ENCODE results near the genes EIF3K and LGALS7B.

- PRO-cap: no peak
- RAMPAGE, long total RNA, 4 experiments: no peak in any of the 4 experiments
Observed at GRCh38 chr19:37817081-37817996, 38.0 kb upstream of the ZNF573 start.

DNA sequence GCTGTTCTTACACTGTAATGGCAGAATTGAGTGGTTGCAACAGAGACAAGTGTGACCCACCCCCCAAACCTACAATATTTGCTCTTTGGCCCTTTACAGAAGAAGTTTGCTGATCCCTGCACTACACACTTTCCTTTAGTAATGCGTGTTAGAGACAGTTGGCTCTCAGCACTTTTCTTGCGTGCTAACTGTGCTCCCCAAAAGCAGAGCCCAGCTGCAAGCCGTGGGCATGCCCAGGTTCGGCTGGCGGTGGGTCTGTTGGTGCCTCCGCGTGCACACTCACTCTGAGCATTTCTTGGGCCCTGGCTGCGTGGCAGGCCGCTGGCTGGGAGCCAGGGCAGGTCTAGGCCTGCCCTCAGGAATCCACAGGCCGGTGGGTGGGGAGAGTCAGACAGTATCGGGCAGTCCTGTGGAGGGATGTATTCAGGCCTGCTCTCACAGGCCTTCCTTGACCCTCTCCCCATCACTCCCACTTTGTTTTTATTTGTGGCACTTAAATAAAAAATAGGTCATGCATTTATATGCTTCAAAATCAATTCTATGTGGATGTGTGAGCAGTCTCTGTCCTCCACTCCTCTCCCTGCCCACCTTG lies 72.7 kb downstream of the SIPA1L3 start:
- PRO-cap: no peak
- RAMPAGE, long total RNA, 4 experiments: no peak in any of the 4 experiments

- PRO-cap: no peak
- RAMPAGE, long total RNA, 4 experiments: no peak in any of the 4 experiments
Observed at GRCh38 chr19:37999019-37999959, 92.3 kb downstream of the SIPA1L3 start.

DNA sequence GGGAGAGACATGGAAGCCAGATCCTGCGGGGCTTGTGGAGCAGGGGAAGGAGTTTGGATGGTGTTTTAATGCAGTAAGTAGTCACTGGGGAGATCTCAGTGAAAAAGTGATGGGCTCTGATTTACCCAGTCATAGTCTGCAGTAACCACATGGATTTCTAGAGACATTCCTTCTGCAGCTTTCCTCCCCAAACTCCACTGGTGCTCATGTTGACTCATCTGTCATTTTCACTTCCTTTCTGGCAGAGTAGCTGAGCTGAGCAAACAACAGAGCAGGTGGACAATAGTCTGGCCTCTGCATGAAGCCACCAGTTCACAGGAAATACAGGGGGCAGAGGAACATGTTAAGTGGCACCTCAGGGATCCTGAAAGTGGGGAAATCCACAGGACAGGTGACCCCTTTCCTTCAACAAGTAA lies 144.0 kb downstream of the DPF1 start:
- PRO-cap: no peak
- RAMPAGE, long total RNA, 4 experiments: no peak in any of the 4 experiments

DNA sequence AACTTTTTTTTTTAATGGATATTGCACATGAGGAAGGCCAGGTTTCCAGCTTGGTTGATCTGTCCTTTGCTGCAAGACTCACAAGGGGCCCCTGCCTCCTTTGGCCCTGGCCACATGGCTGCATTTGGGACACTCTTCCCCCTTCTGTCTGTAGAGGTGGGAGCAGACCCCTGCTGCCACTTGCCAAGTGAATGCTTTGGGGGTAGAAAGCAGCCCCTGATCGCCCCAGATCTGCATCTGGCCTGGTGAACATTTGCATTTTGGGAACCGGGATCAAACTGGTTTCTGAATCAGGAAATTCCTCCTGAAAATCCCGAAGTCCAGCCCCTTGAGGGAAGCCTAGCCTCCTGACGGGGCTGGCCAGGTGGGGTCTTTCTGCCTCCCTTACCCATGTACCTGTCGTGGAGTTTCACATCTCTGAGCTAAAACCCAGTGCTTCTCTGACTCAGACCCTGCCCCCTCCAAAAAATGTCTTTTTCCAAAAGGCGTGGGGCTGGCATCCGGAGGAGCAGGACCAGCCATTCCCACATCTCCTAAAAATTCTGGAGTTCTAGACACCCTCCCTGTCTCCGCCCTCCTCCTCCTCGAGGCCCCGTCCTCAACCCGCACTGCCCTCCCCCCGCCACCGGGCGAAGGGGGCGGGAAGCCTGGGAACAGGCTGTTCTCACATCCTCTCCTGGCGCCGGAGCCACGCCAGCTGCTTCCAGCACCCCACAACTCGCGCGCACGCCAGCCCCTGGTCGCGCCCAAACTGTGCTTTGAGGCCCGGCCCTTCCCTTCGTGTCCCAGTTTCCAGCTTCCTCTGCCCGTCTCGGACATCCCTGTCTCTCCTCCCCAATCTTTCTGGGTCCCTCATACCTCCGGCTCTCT lies 14.7 kb downstream of the DPF1 start:
- PRO-cap: no peak
- RAMPAGE, long total RNA, 4 experiments: no peak in any of the 4 experiments

DNA sequence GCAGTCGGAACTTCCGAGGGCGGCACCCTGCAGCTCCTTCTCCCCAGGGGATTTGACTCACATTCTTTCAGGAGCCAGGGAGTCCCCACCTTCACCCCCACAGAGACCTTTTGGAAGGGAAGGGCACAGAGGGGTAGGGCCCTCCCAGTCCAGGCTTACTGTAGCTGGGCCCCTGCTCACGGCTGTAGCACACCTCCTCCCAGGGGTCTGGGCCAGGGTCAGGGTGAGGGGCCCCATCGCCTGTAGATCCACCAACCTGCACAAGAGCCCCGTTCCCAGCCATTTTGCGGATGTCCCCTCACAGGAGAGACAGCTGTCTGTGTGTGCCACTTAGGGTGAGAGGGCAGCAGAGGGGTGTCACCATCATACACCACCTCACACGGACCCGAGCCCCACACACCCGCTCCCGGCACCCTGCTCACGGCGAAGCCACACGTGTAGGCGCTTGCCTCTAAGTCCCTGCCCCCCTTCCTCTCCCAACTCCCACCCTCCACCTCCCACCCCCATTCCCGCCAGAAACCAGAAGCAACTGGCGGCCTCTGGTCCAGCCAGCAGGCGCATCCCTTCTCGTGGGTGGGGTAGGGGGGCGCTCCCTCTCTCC lies 3.9 kb upstream of the DPF1 start:
- PRO-cap: no peak
- RAMPAGE, long total RNA, 4 experiments: no peak in any of the 4 experiments

DNA sequence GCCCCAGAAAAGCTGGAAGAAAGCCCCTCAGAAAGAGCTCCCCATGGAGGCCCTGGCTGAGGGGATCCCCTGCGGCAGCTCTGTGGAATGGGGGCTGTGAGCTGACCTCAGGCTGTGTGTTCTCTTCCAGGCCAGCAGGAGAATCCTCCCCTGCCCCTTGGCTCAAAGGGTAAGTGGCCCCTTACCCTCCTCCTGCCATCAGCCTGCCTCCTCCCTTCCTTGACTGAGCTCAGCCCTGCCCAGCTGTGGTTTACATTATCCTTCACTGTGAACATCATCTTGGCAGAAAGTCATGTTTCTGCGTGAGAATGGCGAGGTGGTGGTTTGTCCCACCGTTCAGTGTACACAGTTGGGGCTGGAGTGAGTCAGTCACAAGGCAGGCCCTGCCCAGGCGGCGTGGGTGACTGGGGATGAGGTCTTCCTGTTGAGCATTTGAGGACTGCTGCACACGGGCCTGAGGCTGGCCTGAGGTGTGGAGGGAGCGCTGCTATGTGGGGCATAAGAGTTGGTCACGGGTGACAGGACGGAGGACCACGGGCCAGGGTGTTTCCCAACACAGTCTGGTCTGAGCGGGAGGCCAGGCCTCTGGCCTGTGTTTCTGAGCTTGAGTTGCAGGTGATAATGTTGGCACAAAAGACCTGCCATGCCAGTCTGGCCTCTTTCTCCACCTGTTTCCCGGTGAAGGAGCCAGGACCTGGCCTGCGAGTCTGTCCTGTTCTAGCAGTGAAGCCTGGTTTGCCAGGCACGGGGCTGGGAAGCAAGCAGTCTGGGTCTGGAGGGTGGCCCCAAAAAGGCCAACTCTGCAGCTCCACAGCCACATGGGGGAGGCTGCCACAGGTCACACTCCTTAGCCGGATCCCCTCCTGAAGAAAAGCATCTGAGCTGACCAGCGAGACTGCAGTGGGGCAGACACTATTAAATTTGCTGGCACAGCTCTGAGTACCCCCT lies 13.4 kb upstream of the C19orf33 start:
- PRO-cap: no peak
- RAMPAGE, long total RNA, 4 experiments: no peak in any of the 4 experiments

GRCh38 chr19:38515108-38515474 lies 81.6 kb downstream of the RYR1 start:
- PRO-cap: no peak
- RAMPAGE, long total RNA, 4 experiments: no peak in any of the 4 experiments

DNA sequence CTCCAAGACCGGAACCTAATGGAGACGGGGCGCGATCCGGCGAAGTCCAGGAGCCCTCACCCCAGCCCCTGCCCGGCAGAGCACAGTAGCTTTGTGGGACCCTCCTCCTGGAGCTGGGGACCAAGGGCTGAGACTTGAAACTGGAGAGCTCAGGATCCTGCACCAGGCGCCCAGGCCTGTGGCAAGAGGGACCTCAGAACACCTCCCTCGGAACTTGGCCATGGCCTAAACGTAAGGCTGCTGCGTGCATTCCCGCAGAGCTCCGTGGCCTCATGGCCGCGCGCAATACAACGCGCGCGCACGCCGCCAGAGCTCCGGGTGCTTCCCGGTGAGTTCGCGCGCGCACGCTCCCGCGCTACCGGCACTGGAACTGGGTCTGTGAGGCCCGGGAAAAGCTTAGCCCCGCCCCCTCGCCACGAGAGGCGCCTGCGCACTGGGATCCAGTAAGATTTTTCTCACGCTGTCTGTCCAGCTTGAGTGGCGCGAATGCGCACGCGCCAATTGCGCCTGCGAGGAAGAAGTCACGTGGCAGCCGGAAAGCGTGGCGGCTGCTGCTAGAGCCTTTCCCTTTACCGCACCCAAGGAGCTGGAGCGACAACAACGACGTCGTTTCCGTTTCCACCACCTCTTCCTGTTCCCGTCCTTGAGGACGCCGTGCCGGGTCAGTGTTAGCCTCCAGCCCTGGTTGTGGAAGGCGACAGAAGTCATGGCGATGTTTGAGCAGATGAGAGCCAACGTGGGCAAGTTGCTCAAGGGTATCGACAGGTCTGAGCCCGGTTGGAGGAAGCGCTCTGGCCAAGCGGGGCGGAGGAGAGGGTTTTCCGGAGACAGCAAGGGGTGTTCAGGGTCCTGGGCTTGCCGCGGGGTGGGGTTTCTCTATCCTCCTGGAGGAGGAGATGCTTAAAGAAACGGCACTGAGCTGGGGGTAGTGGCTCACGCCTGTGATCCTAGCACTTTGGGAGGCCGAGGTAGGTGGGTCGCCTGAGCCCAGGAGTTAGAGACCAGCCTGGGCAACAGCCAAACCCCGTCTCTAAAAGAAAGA lies at the start of gene EIF3K:
TSS of gene EIF3K (plus strand) at position 626 of the 1,042 bp plus-strand sequence.
- PRO-cap: unidirectional peak, plus-strand start at position 634 of the sequence
- RAMPAGE, long total RNA, 4 experiments: start-site peak on the plus strand in 4 of 4 experiments, centred at positions 647 to 656 of the sequence, 172 to 2,304 reads per replicate

GRCh38 chr19:38634536-38634980 lies 12.9 kb upstream of the ACTN4 start:
- PRO-cap: no peak
- RAMPAGE, long total RNA, 4 experiments: no peak in any of the 4 experiments

DNA sequence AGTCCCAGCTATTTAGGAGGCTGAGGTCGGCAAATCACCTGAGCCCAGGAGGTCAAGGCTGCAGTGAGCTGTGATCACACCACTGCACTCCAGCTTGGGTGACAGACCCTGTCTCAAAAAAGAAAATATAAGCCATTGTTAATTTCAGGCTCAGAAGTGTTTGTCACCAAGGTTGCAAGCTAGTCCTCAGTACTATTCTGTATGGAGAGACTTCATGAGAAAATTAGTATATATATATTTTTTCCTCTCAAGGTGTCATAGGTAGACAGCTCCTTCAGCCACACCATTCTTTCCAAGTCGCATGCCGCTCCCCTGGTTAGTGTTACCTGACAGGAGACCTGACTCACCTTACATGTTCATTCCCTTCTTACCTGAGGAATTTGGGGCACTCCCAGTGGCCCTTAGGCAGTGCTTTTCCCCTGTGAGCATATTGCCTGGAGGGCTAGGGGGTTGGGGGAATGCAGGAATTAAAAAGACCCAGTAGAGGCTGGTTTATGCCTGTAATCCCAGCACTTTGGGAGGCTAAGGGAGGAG lies 9.1 kb upstream of the ACTN4 start:
- PRO-cap: no peak
- RAMPAGE, long total RNA, 4 experiments: no peak in any of the 4 experiments

DNA sequence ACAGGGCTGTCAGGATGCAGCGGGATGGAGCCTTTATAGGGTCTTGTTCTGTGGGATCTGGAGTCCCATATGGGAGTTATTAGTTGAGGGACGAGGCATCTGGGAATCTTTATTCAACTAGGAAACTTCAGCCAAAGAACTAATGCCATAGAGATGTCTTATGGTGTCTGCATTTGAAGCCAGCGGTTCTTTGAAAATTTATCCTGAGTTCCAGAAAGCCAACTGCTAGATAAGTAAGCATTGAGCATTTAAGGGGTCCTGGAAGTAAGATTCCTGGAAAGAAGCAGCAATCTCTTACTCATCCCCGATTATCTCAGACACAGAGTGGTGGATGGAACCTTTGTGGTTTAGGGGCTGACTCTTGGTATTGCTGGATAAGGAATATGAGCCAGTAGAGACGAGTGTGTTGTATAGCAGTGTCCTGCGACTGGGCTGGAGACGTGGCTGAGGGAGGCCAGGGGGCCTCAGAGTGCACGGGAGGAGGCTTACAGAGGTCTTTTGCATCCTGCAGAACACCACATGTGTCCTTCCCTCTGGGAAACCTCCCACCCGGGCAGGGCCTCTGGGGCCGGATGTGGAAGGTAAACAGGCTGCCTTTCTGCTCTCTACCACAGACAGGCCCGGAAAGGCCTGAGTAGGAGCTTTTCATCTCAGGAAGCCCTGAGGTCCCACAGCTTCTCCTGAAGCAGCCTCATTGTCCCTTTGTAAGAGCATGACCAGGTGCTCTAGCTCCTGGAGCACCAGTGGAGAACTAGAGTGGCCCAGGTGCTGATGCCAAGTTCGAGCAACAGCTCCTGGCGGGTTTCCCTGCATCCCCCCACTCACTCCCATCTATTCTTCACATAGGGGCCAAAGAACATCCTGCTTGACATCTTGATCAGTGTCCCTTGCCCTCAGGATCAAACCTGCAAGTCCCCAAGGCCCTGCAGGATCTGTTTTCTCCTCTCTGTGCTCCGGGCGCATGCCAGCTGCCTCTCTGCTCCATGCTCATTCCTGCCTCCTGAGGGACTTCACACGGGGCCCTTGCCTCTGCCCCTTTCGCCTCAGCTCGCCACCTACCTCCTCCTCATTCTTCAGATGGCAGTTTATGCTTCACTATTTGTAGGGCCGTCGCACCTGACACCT lies 29.0 kb downstream of the ACTN4 start:
- PRO-cap: no peak
- RAMPAGE, long total RNA, 4 experiments: no peak in any of the 4 experiments

- PRO-cap: no peak
- RAMPAGE, long total RNA, 4 experiments: no peak in any of the 4 experiments
Observed at GRCh38 chr19:38682806-38683842, 35.7 kb downstream of the ACTN4 start.

DNA sequence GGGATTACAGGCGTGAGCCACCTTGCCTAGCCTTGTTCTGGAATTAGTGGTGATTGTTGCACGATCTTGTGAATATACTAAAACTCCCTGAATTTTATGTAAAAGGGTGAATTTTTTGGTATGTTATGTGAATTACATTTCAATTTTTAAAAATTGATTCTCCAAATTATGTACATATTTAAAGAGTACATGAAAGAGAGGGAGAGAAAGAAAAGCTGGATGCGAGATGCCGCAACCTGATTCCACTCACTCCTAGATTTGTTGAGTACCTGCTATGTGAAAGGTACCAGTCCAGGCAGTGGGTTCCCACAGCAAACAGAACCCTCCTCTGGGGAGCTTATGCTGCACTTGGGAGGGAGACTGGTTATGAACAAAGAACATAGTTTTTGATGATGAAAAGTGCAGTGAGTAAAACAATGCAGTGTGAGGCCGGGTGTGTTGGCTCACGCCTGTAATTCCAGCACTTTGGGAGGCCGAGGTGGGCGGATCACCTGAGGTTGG lies 43.3 kb downstream of the ACTN4 start:
- PRO-cap: no peak
- RAMPAGE, long total RNA, 4 experiments: no peak in any of the 4 experiments

DNA sequence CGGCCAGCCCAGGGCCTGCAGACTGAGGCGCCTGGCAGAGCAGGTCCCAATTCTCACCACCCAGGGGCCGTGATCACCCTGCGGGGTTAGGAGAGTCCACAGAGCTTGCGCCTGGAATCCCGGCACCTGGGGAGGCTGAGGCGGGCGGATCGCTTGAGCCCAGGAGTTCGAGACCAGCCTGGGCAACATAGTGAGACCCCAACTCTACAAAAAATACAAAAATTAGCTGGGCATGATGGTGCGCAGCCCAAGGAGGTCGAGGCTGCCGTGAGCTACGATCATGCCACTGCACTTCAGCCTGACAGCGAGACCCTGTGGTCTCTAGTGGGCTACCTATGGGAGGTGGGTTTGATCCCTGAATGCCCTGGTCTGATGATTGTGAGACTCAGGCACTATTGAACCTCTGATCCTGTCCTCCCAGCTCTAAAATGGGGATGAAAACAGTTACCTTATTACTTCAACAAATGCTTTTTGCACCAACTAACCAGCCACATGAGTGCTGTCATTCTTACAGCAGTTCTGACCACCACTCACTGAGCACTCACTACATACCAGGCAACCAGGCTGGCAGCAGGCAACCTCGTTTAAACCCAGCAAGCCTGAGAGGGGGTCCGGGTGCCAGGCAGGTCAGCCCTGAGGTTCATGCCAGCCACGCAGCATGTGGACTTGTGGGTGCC lies 19.5 kb downstream of the CAPN12 start:
- PRO-cap: no peak
- RAMPAGE, long total RNA, 4 experiments: no peak in any of the 4 experiments

DNA sequence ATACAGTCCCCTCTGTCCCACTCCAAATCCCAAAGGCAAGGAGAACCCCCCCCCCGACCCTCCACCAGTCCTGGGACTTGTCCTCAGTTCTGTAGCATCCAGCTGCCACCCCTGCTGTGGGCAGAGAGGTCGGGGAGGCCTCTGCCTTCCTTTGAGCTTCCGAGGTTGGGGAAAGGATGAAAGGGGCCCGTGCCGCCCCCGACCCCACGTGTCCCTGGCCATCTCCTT lies 16.8 kb downstream of the CAPN12 start:
- PRO-cap: no peak
- RAMPAGE, long total RNA, 4 experiments: no peak in any of the 4 experiments

GRCh38 chr19:38788782-38789417 lies at the start of gene LGALS7B:
Gene LGALS7B (plus strand): TSS chr19:38789200.
- PRO-cap: no peak
- RAMPAGE, long total RNA, 4 experiments: no peak in any of the 4 experiments

GRCh38 chr19:38804003-38804635 lies 8.6 kb downstream of the LGALS4 start:
- PRO-cap: no peak
- RAMPAGE, long total RNA, 4 experiments: no peak in any of the 4 experiments

DNA sequence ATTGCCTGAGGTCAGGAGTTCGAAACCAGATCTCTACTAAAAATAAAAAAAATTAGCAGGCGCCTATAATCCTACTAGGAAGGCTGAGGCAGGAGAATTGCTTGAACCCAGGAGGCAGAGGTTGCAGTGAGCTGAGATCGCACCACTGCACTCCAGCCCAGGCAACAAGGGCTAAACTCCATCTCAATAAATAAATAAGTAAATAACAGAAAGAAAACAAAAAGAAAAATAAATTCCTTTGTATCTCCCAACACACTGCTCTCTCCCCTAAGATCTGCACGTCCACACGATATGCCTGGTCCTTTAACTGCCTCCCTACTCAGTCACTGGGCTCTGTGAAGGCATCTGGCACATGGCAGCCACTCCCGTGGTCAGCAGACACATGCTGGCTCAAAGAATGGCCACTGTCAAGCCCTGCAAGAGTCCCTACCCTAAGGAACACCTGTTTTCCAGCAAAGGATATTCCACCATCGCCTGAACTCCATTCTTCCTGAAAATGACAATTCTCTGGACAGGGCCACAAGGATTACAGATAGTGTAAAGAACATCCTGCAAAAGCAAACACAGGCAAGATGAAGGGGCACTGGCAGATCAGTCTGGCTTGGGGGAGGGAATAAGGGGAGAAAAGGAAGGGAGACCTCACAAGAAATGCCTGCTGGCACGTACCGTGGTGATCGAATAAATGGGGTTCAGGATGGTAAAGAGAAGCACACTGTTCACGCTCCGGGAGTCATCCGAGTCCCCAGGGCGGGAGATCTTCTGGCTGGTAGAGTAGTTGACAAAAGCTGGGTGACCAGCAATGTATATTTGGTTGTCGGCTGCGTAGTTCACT lies 4.4 kb downstream of the HNRNPL start:
- PRO-cap: no peak
- RAMPAGE, long total RNA, 4 experiments: no peak in any of the 4 experiments

DNA sequence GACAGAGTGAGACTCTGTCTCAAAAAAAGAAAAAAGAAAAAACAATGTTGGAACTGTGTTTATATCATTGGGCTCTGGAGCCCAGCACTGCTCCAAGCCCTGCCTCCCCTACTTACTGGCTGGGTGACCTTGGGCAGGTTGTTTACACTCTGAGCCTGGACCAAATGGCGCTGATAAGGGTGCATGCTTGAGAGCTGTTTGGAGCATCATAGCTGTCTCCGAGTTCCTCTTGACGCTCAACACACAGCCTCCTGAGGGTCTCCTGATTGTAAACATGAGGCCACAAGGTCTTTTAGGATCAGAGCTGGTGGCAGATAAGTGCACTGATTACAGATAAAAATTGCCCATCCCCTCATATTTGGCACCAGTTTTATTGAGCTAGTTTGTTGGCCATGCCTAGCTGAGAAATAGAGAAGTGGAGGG lies 3.7 kb downstream of the MRPS12 start:
- PRO-cap: no peak
- RAMPAGE, long total RNA, 4 experiments: no peak in any of the 4 experiments